Diencephalon (tissue), 2 donors: ENCODE measurements around the genes JADE1, PABPC4L and RAB33B.

GRCh38 chr4:128809299-128810425 lies at the start of gene JADE1:
JADE1 (plus strand) TSS chr4:128809700.
- RAMPAGE, long total RNA, result no peak

DNA sequence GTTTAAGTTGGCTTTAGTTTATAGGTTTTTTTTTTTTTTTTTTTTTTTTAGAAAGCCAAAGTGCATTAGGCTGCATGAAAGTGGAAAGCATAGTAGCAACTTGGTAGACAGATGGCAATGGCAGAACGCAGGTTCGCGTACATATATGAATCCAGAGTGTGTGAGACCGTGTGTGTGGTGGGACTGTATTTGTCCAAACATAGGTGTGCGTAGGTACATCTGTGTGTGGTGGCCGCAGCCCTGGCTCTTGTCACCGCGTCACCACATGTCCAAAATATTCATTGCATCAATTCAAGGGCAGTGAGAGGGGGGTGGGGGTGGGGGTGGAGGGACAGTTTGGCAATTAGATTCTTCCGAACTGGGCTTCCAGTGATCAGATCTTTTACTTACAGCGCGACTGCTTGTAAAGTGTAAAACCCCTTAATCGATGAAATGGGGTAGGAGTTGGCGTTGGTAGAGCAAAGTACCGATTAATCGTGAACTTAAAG lies 970 bp downstream of the JADE1 start:
- RAMPAGE, long total RNA, result no peak

DNA sequence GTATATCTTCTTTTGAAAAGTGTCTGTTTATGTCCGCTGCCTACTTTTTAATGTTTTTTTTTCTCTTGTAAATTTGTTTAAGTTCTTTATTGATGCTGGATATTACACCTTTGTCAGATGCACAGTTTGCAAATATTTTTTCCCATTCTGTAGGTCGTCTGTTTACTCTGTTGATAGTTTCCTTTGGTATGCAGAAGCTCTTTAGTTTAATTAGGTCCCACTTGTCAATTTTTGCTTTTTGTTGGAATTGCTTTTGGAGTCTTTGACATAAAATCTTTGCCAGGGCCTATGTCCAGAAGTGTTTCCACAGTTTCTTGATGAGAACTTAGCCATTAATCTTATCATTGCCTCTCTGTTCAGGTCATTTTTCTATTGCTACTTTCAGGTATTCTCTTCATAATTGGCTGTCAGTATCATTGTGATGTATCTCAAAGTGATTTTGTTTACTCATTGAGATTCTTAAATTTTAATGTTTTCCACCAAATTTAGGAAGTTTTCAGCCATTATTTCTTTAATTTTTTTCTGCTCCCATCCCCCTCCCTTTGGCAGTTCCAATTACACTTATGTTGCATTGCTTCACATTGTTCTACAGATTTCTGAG lies 125.6 kb downstream of the SCLT1 start:
- RAMPAGE, long total RNA, result no peak

DNA sequence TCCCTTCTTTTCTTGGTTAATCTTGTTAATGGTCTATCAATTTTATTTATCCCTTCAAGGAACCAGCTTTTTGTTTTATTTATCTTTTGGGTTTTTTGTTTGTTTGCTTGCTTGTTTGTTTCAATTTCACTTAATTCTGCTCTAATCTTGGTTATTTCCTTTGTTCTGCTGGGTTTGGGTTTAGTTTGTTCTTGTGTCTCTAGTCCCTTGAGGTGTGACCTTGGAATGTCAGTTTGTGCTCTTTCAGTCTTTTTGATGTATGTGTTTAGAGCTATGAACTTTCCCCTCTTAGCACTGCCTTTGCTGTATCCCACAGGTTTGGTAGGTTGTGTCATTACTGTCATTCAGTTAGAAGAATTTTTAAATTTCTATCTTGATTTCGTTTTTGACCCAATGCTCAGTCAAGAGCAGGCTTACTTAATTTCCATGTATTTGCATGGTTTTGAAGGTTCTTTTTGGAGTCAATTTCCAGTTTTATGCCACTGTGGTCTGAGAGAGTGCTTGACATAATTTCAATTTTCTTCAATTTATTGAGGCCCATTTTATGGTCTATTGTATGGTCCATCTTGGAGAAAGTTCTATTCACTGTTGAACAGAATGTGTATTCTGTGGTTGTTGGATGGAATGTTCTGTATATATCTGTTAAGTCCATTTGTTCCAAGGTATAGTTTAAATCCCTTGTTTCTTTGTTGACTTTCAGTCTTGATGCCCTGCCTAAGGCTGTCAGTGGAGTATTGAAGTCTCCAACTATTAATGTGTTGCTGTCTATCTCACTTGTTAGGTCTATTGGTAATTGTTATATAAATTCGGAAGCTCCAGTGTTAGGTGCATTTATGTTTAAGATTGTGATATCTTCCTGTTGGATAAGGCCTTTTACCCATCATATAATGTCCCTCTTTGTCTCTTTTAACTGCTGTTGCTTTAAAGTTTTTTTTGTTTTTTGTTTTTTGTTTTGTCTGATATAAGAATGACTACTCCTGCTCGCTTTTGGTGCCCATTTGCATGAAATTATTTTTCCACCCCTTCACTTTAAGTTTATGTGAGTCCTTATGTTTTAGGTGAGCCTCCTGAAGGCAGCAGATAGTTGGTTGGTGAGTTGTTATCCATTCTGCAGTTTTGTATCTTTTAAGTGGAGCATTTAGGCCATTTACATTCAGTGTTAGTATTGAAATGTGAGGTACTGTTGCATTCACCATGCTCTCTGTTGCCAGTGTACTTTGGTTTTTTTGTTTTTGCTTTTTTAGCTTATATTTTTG lies 22.3 kb downstream of the SCLT1 start:
- RAMPAGE, long total RNA, result no peak

- RAMPAGE, long total RNA, result no peak
Measured at GRCh38 chr4:129853600-129854050, 757.7 kb downstream of the C4orf33 start.

GRCh38 chr4:132262625-132263055 lies 886.5 kb upstream of the PCDH10 start:
- RAMPAGE, long total RNA, result no peak

DNA sequence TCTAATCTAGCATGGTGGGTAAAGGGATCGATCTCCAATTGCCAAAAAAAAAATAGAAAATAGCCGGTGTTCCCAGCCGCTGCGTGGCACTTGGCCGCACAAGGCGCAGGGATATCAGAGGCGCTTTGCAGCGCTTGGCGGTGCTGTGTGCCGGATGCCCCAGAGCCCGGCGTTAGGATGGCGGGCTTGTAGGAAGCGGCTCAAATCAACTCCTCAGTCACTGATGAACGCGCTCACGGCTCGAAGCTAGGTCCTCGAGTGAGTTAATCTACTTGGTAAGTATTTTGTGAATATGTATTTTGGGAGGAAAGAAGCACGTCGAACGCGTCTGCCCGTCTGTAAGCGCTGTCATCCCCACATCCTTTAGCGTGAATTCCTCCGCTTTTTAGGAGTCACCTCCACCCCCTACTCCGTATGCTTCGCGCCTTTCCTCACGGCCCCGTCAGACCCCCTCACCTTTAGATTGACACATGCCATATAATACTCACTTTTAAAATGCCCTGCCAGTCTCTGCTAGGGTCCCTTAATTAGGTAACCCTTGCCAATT lies 734 bp upstream of the PCDH10 start:
- RAMPAGE, long total RNA, result no peak

GRCh38 chr4:133886547-133886989 lies 315.0 kb downstream of the PABPC4L start:
- RAMPAGE, long total RNA, result no peak

GRCh38 chr4:134201240-134202357 lies at the start of gene PABPC4L:
PABPC4L (minus strand) TSS chr4:134201789.
- RAMPAGE, long total RNA, result no peak

- RAMPAGE, long total RNA, result no peak
Measured at GRCh38 chr4:137496636-137497140, 35.6 kb downstream of the PCDH18 start.

- RAMPAGE, long total RNA, result no peak
Measured at GRCh38 chr4:138112660-138113656, 129.2 kb downstream of the SLC7A11 start.

GRCh38 chr4:138217131-138218126 lies 24.7 kb downstream of the SLC7A11 start:
- RAMPAGE, long total RNA, result no peak

GRCh38 chr4:138682812-138683351 lies 332.7 kb upstream of the NOCT start:
- RAMPAGE, long total RNA, result no peak

DNA sequence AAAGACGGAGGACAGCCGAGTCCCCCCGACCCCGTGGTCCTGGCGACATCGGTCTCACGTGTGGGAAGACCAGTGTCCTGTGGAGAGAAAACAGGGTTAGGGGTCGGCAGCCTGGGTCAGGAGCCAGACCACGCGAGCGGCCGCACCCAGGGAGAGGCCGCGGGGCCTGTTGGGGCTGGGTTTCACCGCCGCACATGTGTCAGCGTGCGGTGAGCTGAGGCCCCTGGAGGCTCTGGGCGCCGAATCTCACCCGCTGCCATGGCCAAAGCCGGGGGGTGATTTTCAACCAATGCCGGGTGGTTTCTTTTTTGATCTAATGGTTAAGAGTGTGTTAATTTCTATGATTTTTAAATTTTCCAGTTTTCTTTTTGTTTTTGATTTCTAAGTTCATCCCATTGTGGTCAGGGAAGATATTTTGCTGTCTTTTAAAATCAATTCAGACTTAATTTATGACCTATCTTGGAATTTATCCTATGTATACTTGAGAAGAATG lies 17.7 kb upstream of the RAB33B start:
- RAMPAGE, long total RNA, result no peak

- RAMPAGE, long total RNA, result start-site peak on the plus strand at chr4:139454074-139454204, 1,220 and 430 reads in 2 replicates
Measured at GRCh38 chr4:139454064-139454253, at the start of gene RAB33B. RAB33B (plus strand) TSS chr4:139454121.

- RAMPAGE, long total RNA, result no peak
Measured at GRCh38 chr4:139463537-139464222, 9.8 kb downstream of the RAB33B start.

DNA sequence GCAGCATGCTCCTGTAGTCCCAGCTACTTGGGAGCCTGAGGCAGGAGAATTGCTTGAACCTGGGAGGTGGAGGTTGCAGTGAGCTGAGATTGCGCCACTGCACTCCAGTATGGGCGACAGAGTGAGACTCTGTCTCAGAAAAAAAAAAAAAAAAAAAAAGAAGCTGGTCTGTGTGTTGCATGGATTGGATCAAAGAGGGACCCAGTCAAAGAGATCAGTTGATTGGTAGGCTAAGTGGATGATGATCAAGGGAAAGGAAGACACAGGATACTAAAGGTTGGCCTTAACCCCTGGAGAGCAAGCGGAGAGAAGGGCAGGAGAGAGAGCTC lies 49.1 kb downstream of the RAB33B start:
- RAMPAGE, long total RNA, result no peak

DNA sequence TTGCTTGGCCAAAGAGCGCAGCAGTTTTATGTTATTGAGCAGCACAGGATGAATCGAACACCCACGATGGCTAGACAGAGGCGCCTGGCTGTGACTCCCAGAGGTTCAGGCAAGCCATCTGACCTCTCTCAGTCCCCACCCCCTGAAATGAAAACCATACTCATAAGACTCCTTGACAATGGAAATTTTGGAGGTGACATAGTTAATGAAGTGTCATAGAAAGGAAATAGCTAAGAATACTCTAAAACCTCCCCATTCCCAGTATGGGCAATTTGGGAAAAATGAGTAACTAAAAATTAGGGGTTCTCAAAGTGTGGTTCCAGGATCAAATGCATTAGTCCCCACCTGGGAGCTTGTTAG lies 70.7 kb downstream of the MGST2 start:
- RAMPAGE, long total RNA, result no peak

- RAMPAGE, long total RNA, result no peak
Measured at GRCh38 chr4:139763378-139764045, 97.9 kb downstream of the MGST2 start.

DNA sequence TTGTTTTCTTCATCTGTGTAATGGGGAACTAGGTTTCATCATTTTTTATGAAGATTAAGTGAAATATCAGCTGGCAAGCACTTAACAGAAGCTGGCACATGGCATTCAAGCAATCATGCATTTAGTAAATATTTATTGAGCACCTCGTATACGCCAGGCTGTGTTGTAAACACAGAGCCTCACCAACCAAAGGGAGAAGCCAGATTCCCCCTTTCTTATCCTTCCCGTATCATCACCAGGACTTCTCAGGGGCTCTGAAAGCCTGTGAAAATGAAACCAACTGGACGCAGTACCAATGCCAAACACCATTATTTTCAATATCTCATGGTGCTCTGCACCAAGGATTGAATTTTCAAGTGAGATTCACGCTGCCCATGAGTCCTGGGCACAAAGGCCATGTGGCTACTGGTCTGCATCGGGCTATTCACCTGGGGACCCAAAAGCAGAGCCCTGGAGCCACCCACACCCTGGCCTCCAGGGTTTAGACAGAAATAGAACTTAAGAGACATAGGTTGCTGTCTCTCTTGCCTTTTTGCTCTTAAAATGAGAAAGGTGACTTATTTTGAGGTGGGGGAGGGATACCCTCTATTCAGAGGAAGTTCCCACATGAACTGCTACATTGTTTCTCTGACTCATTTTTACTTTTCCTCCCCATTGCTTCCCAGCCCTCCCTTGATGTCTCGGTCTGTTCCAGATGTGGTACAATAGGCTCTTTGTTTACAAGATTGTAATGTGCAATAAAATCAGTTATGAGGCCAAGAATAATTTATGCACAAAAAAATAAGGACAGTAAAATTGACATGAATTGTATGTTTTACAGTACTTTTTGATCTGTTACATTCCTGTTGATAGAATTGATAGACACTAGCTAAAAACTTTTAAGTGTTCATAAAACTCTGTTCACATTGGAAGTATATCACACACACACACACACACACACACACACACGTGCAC lies 55.4 kb downstream of the MAML3 start:
- RAMPAGE, long total RNA, result no peak